Cardiac atrium fibroblast (primary cell): ENCODE measurements around a stretch of chr10.

GRCh38 chr10:128095421-128096301 lies 30.6 kb downstream of the MKI67 start:
- RAMPAGE, long total RNA: no peak

DNA sequence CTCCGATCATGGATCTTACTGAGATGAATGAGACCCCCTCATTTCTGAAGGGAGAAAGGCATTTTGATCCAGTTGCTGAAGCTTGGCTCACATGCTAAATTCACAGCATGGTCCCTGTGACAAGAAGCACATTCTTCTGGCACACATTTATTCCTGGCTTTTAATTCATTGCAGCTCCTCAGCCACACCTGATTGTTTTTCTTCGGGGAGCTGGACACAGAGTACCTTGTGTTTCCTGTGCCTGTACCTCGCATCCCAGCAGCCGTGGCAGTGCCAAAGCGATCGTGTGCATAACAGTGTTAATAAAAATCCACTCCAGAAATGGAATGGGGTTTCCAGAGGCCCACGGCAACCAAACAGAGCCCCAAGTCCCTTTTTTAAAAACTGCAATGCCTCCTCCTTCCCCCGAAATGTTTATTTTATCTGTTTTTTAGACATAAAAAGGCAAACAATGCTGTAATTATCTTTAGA lies 615.3 kb upstream of the MGMT start:
- RAMPAGE, long total RNA: no peak

DNA sequence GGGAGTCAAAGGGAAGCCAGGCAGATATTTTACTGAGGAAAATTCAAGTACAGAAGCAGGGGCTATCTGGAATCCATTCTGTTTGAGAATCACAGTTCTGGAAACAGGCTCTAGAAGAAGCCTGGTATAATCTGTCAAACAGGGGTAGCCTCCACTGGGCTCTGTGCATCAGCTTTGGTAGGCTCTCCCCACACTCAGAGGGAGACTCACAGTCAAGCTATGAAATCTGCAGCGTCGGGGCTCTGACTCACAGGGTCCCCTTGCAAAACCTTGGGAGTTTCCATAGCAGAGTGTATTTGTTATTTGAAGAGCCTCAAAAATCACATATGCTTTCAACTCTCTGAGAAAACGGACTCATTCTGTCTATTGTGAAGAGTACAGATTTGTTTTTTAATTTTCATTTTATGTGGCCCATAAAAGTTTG lies 591.1 kb upstream of the MGMT start:
- RAMPAGE, long total RNA: no peak

- RAMPAGE, long total RNA: no peak
Measured at GRCh38 chr10:128883969-128884243, 583.1 kb upstream of the MGMT start.

DNA sequence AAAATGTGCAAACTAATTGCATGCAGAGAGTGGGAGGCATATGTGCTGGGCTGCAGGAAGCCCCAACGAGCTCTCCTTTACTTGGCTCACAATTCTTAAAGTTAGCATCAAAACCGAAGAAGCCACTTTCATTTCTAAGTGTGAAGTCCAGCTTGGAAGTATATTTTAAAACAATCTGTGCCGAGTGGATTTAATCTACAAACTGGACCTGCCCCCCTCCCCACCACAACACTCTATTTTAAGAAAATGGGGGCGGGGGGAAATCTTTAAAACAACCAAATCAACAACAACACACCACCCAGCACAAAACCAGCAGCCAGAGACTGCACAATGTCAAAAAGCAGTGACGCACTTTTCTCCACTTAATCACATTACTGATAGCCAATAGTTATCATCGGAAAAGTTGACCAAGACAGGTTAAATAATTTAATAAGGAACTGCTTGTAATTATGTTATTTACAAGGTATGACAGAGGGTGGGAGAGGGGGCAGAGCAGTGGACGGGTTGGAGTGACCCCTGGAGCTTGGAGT lies 2.9 kb downstream of the EBF3 start:
- RAMPAGE, long total RNA: no peak

DNA sequence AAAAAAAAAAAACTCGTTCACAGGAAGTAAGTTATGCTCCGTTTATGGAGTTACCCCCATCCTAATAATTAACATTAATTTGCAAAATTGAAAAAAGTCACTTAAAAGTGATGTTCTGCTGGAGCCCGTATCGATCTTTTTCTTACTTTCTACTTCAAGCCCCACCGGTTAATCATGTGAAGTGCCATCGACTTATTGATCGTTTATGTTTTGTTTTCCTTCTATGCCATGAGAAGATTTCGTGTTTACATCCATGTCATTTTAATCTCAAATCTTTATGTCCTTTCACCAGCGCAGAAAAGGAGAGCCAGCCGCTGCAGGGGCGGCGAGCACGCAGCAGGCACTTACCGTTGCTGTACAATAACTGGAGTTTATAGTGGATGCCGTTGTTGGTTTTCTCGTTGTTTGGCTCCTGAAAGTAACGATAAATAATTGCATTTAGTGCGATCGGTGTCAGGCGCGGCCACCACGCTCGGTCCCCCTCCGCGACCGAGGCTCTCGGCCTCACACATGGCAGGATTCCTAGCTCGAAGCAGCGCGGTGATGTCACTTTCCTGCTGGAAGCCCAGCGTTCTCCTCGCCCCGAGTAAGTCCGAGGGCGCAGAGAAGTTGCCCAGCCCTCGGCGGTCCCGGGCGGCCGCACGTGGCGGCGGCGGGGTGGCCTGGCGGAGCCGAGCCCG lies 1.3 kb downstream of the EBF3 start:
- RAMPAGE, long total RNA: no peak

DNA sequence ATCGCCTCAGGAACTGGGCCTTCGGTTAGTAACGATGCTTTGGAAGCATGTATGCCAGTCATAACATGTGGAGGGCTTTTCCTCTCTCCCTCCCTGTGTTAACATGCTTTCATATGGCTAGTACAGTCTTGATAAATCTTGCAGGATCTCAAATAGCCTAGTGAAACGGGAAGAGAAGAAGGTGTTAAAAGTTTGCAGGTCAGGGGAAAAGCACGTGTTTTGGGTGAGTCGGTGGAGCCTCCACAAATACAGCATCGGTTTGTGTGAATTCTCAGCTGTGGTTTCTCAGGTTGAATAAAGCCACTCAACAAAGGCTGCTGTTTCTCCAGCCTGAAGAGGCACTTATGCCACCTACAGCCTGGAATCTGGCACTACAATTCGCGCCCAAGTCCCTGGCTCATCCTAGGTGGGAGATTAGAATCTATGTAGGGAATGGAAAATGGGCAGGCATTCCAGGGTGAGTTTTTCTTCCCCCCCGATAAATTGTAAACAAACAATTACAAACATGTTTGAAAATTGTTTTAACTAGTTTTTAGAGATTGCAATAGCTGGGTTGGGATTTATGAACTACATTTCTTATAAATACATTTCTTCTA lies 8.5 kb upstream of the GLRX3 start:
- RAMPAGE, long total RNA: no peak

DNA sequence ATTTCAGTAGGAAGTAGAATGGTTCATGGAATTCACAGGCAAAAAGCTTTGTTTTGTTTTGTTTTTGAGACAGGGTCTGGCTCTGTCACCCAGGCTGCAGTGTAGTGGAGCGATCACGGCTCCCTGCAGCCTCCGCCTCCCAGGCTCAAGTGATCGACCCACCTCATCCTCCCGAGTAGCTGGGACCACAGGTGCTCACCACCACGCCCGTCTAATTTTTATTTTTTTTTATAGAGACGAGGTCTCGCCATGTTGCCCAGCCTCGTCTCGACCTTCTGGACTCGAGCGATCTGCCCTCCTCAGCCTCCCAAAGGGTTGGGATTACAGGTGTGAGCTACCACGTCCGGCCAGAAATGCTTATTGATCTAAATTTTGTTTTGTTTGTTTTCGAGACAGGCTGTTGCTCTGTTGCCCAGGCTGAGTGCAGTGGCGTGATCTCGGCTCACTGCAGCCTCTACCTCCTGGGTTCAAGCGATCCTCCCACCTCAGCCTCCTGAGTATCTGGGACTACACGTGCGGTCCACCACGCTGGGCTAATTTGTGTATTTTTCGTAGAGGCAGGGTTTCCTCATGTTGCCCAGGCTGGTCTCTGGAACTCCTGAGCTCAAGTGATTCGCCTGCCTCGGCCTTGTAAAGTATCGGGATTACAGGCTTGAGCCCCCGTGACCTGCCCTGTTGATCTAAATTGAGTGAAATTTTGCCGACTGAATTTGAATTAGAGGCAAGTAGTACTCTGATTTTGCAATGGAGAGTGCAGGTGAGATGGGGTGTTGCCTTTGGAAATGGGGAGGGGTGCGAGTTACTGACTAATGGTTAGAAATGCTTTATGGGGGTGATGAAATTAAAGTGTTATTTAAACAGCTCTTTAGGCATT lies 1.7 kb downstream of the GLRX3 start:
- RAMPAGE, long total RNA: no peak

DNA sequence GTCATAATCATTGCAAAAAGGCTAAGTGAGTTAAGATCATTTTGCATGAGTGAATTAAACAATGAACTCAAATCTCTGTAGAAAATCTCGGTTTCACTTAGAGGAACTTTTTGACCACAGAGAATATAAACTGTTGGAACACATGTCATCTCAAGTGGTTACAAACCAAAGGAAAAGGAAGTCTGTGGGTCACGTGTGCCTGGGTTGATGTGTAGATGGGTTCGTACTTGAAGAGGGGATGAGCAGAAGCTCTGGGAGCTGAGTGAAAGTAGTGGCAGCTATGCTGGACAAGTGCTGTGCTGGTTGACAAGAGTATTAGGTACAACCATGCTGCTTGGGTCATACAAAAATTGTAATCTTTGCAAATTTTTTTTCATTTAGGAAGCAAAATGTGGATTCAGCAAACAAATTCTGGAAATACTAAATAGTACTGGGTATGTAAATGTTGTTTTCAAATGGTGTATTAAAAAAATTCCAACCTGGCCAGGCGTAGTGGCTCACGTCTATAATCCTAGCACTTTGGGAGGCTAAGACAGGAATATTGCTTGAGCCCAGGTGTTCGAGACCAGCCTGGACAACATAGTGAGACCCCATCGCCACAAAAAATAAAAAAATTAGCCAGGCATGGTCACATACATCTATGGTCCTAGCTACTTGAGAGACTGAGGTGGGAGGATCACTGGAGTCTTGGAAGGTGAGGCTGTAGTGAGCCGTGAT lies 35.2 kb downstream of the GLRX3 start:
- RAMPAGE, long total RNA: no peak

GRCh38 chr10:130300485-130300933 lies 164.3 kb downstream of the GLRX3 start:
- RAMPAGE, long total RNA: no peak

DNA sequence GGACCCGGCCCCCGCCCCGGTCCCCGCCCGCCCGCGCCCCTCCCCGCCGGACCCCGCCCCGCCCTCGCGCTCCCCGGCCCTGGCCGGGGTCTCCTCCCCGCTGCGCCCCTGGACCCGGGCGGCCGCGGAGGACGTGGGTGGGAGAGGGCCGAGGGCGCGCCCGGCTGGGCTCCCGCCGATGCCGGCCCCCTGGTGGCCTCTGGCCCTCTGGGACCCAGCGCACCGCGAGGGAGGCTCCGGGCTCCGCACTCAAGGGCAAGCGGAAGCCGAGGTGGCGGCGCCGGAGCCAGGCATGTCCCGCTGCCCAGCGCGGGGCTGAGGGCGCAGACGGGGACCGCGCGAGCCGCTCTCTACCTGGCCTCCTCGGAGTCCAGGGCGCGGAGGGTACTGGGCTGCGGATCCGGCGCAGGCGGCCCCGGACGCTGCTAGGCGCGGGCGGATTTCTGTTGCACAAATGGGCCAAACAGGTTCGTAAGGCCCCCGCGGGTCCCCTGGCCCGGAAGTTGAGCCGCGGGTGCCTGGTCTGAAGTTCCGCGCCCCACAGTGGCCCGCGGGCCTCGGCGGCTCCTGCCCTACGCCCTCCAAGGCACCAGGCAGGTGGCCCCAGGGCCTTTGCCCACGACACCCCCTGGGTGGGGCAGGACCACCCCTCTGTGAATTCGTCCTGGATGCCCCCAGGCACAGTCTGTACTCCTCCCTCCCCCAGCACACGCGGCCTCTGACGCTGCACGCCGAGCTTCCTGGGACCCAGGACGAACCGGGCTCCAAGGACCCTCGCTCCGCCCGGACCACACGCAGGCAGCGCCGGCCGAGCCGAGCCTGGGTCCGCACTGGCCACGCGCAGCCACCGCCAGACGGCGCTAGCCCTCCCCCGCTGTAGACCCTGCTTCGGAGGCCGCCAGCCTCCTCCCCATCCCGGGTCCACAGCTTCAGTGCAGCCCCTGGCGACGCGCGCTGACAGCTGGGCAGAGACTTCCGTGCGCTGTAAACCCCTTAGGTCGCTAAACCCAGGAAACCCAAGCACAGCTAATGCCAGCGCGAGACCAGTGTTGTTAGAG lies 616 bp upstream of the TCERG1L start:
- RAMPAGE, long total RNA: no peak

DNA sequence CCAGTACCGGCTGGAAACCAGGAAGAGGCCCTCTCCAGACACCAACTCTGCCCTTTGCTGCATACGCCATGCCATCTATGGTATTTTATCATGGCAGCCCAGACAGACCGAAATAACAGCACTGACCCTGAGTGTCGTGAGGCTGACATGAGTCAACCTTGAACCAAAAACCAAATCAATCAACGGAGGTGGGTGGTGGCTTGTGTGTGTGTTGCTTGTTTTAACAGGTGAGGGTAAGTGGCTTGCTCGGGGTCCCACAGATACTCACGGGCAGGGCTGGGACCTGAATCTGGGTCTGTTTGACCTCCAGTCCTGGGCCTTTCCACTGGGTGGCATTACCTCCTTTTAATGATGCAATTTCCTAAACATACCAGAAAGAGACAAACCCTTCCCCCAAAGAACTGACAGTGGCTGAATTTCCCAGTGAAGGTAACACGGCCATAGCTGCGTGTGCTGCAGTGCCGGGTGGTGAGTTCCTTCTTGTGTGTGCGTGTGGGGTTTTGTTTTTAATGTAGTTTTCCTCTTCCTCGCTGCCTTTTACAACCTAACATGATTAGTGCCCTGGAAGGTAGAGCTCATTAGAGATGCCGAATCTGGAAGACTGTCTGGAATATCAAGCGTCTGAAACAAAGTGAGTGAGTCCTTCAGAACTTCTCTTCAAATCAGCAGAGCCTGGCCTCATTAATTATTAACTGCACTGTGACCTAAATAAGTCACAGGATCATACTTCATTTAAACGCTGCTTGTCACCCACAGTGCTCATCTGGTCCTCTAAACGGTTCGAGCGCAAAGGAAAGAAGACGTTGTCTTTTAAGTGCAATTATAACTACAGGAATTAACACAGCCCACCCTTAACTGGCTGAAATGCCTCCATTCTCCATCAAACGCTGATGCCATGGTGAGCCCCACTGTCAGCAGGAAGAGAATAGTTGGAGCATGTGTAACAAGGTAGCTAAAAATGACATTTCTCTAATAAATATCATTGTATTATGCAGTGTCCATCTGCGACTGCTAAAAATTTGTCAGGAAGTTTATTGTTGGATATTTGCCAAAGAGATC lies 166.1 kb upstream of the TCERG1L start:
- RAMPAGE, long total RNA: no peak

GRCh38 chr10:131676736-131677167 lies 224.1 kb upstream of the PPP2R2D start:
- RAMPAGE, long total RNA: no peak

GRCh38 chr10:131891218-131891902 lies 9.4 kb upstream of the PPP2R2D start:
- RAMPAGE, long total RNA: no peak

DNA sequence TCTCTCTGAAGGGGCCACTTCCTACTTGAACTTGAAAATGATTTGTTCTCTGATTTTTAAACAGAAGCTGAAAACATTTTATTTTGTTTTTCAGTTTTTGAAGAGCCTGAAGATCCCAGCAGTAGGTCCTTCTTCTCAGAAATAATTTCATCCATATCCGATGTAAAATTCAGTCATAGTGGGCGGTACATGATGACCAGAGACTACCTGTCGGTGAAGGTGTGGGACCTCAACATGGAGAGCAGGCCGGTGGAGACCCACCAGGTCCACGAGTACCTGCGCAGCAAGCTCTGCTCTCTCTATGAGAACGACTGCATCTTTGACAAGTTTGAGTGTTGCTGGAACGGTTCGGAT lies 34.3 kb downstream of the BNIP3 start:
- RAMPAGE, long total RNA: no peak

- RAMPAGE, long total RNA: no peak
Measured at GRCh38 chr10:132187740-132188706, 1.3 kb downstream of the DPYSL4 start.

DNA sequence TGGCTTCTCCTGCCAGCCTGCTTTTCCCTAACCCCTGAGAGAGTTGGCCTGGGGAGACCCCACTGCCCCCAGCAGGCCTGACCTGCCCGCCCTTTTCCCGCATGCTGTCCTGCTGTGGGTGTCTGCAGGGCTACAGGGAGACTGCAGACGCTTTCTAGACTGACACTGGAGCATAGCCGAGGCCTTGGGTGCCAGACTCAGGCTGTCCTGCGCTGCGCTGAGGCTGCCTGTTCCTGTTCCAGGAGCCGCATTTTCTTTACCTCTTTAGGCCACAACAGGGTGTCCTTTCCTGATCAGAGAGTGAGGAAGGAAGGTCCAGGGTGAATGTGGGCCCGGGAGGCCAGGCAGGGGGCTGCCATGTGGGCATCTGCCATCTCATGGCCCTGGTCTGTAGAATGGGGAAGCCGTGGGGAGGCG lies 3.6 kb downstream of the PWWP2B start:
- RAMPAGE, long total RNA: no peak

DNA sequence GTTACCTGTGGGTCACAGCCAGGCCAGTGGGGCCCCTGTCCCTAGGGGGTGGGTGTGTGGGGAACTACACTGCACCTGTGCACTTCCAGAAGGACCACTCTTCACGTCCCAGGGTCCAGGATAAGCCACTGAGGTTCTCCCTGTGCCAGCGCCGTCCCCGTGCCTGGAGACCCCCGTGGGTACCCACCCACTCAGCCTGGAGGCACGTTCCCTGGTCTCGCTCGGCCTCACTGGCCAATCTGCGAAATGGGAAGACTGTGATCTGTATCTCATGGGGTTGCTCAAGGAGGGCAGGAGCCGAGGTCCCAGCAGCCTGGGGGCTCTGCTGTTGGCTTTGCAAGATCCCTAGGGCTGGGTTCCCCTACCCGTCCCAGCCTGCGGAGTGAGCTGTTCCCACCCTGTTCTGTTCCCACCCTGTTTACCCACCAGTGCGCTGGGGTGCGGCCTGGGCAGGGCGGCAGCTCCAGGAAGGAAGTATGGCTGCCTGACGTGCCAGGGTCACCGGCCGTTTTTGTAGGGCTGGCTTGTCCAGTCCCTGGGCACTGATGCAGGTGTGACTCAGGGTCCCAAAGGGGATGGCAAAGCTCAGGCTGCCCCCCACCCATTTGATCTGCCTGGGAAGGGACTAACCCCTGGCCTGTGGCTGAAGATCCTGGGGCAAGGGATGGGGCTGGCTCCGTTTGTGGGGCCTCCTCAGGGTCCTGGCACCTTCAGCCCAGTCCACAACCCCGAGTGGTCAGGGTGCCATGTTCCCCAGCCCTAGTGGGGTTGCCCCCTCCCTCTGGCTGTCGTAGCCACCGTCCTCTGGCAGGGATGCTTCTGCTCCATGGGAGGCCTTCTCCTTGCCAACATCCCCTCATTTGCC lies 4.8 kb downstream of the PWWP2B start:
- RAMPAGE, long total RNA: no peak

- RAMPAGE, long total RNA: no peak
Measured at GRCh38 chr10:132407061-132408247, 10.5 kb downstream of the PWWP2B start.

GRCh38 chr10:132411063-132412163 lies 14.4 kb downstream of the PWWP2B start:
- RAMPAGE, long total RNA: no peak